ENCODE measurements around the gene GGCX.

GRCh38 chr2:85547634-85548658 lies 9.0 kb downstream of the MAT2A start:
- PRO-cap: no peak
- RAMPAGE, long total RNA: no peak
- RRBS: 71% methylated on average over 2 of the region's 8 CpGs

DNA sequence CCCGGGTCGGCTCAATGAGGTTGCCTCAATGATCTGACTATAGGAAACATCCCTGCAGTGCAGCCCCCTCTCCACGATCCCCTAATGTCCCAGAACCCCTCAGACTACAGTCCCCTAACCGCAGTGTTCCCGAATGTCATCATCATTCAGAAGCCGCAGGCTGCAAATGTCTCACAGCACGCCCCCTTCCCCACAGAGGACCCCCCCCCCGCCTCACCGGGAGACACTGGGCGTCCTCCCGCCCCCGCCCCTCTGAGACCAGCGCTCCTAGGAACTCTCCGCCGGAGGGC lies 268 bp downstream of the GGCX start:
- PRO-cap: no peak
- RAMPAGE, long total RNA: no peak
- RRBS: under 1% methylated on average over 7 of the region's 15 CpGs

GRCh38 chr2:85561370-85562193 lies at the start of gene GGCX:
GGCX (minus strand) TSS chr2:85561493.
- PRO-cap: bidirectional peak, plus-strand start at chr2:85561621, minus-strand start at chr2:85561493
- RAMPAGE, long total RNA: no peak
- RRBS: under 1% methylated on average over 12 of the region's 55 CpGs

GRCh38 chr2:85584824-85585707 lies 835 bp downstream of the VAMP5 start:
- PRO-cap: no peak
- RAMPAGE, long total RNA: no peak
- RRBS: no CpG with 5 or more reads among the region's 10 CpGs

GRCh38 chr2:85589161-85589600 lies 5.0 kb downstream of the VAMP5 start:
- PRO-cap: no peak
- RAMPAGE, long total RNA: no peak
- RRBS: no CpG with 5 or more reads among the region's 4 CpGs

DNA sequence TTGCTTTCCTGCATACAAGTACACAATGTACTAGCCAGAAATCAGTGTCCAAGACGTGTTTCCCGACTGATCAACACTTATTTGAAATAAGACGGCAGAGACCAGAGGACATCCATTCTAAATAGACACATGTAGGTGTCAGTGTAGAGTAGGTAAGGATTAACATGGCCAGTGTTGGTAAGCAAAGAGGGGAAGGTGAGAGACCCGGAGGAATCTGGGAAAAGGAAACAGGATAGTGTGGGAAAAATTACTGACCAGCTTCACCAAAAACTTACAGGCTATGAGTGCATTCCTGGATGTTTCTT lies 723 bp upstream of the TMEM150A start:
- PRO-cap: no peak
- RAMPAGE, long total RNA: no peak
- RRBS: no CpG with 5 or more reads among the region's 4 CpGs

GRCh38 chr2:85707147-85707651 lies 13.0 kb downstream of the GNLY start:
- PRO-cap: no peak
- RAMPAGE, long total RNA: no peak
- RRBS: no CpG with 5 or more reads among the region's 11 CpGs

- PRO-cap: no peak
- RAMPAGE, long total RNA: no peak
- RRBS: no CpG with 5 or more reads among the region's 8 CpGs
These were observed 14.9 kb downstream of the ATOH8 start for GRCh38 chr2:85768707-85769148.

GRCh38 chr2:85852890-85853539 lies 35.8 kb downstream of the ST3GAL5 start:
- PRO-cap: no peak
- RAMPAGE, long total RNA: no peak
- RRBS: no CpG with 5 or more reads among the region's 15 CpGs

DNA sequence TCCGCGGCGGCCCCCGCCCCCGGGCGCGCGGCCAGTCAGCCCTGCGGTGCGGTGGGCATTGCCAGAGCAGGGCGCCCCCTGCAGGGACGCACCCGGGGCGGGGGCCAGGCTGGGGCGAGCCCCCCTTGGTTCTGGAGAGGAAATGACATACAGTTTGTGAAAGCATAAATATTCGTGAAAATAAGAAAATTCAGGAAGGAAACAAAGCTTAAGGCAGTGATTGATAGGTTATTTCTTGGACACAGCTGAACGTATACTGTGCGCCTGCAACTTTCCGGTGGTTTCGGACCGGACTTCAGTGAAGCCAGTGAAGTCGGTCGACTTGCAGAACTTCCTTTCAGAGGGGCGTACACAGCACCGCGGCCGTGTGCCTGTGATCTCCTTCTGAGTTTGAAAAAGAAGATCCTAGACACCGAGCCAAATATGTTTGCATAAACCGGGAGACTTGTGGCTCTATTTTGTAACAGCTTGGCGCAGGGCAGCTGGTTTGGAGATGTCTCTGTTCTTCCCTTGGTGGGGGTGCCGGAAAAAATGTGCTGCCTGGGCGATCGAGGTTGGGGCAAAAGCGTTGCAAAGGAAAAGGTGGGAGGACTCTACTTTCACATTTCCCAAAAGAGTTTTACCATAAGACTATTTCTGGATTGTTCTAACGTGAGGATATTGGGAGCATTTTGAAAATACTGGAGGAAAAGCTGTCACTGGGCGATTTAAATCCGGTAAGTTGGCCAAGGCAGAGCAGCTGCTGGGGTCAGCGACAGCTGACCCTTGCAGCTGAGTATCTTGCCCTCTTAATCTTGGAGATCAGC lies 501 bp upstream of the ST3GAL5 start:
- PRO-cap: bidirectional peak, plus-strand start at position 58 of the sequence, minus-strand start outside the sequence; bidirectional peak, plus-strand start at position 510 of the sequence, minus-strand start at position 392 of the sequence
- RAMPAGE, long total RNA: no peak
- RRBS: under 1% methylated on average over 11 of the region's 38 CpGs

- PRO-cap: no peak
- RAMPAGE, long total RNA: no peak
- RRBS: no CpG with 5 or more reads among the region's 24 CpGs
These were observed 47.7 kb upstream of the ST3GAL5 start for GRCh38 chr2:85936222-85937126.

- PRO-cap: no peak
- RAMPAGE, long total RNA: no peak
- RRBS: no CpG with 5 or more reads among the region's 8 CpGs
These were observed 107.9 kb downstream of the POLR1A start for GRCh38 chr2:85997736-85998333.

- PRO-cap: no peak
- RAMPAGE, long total RNA: no peak
- RRBS: no CpG with 5 or more reads among the region's 11 CpGs
These were observed 62.9 kb downstream of the POLR1A start for GRCh38 chr2:86042671-86043329.

GRCh38 chr2:86072262-86072849 lies 33.3 kb downstream of the POLR1A start:
- PRO-cap: no peak
- RAMPAGE, long total RNA: no peak
- RRBS: 17% methylated on average over 2 of the region's 9 CpGs

DNA sequence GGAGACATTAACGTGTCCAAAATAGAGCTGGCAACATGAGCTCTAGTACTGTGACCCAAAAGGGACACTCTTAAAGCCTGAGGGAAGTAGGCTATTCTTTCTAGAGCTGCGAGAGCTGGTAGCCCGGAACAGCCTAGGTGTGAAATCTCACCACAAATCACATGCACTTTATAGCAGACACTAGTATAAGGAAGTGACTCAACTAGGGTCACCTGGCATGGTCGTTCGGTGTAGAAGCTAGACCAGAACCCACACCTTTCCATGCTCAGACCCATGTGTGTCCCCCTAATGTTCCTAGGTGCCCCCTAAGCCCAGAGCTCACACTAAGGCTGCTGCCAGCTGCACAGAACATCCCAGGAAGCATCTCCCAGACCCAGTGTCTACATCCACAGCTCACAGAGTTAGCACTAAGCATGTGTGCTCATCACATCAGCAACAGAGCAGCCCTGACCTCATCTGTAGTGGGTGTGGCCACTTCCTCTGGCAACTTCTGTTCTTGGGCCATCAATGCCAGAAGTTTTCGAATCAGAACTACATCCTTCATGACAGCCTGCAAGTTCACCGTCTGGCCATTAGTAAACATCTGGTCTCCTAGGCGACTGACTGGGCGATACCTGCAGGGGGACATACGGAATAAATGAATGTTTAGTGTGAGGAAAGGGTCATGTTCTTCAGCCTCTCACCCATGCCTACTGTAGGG lies 25.2 kb downstream of the POLR1A start:
- PRO-cap: no peak
- RAMPAGE, long total RNA: no peak
- RRBS: no CpG with 5 or more reads among the region's 10 CpGs

- PRO-cap: no peak
- RAMPAGE, long total RNA: no peak
- RRBS: no CpG with 5 or more reads among the region's 6 CpGs
These were observed 29.5 kb downstream of the PTCD3 start for GRCh38 chr2:86135423-86136079.

DNA sequence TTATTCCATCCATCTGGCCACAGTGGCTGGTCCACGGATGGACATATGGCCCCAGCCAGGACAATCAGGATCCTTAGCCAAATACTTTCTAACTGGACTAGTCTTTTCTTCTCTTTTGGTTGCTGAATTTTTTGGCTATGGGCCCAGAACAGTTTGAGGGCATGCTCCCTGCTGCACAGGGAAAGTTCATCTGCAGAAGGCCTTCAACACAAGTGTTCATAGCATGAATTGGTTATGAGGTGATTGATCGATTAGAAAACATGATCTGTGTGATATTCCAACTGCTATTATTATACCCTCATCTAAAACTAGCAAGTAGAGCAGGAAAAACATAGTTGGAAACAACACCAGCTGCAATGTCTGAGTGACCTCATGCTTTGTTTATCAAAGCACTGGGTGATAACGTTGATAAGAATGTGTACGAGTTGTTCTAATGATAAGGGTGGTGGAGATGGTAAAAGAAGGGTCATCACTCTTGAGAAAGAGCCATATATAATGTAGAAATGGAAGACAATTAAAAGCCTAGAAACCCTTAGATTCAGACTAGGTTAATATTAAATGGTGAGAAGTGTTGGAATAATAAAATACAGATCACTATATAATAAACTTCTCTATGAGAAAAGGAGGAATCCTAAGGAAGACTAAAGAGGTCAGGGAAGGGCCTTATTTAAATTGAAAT lies 47.9 kb upstream of the RNF103 start:
- PRO-cap: no peak
- RAMPAGE, long total RNA: no peak
- RRBS: no CpG with 5 or more reads among the region's 4 CpGs

DNA sequence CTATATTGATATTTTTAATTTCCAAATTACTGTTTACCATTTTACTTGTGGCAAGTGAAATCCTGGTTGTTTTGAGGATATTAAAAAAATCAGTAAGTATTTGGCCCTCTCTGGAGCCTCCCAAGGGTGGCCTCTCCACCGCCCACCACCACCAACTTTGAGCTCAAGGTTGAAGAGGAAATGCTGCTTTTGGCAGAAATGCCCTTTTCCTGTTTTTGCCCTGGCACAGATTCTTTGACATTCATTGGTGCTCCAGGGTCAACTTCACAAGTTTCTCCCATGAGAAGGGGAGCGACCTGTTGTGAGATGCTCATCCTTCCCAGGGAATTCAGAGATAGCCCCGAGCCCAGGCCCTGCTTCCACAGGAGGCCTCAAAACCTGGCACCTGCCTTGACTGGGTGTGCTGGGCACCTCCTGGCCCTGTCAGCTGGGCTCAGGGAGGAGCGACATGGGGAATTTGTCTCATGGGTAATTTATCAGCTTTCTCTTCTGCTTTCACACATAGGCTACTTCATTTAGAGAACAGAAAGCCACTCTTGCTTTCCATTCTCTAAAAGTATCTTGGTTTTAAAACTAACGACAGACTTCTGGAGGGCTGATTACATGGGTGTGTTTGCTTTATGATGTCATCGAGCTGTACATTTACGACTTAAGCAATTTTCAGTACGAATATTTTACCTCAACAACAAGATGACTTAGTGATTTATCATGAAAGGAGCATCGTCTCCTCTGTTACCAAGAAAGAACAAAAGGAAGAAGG lies 6.9 kb downstream of the CD8A start:
- PRO-cap: no peak
- RAMPAGE, long total RNA: no peak
- RRBS: no CpG with 5 or more reads among the region's 9 CpGs

- PRO-cap: no peak
- RAMPAGE, long total RNA: no peak
- RRBS: no CpG with 5 or more reads among the region's 14 CpGs
These were observed 5.3 kb downstream of the CD8A start for GRCh38 chr2:86785356-86785938.

GRCh38 chr2:87136625-87136856 lies 114.9 kb upstream of the PLGLB1 start:
- PRO-cap: no peak
- RAMPAGE, long total RNA: no peak
- RRBS: no CpG with 5 or more reads among the region's 4 CpGs

Data from lung (tissue), 4 donors.